ENCODE measurements around the gene ARHGAP17.

GRCh38 chr16:24733787-24734422 lies 4.5 kb downstream of the TNRC6A start:
- PRO-cap, 7 experiments: no peak in any of the 7 experiments
- RAMPAGE, long total RNA, 2 experiments: no peak in any of the 2 experiments

DNA sequence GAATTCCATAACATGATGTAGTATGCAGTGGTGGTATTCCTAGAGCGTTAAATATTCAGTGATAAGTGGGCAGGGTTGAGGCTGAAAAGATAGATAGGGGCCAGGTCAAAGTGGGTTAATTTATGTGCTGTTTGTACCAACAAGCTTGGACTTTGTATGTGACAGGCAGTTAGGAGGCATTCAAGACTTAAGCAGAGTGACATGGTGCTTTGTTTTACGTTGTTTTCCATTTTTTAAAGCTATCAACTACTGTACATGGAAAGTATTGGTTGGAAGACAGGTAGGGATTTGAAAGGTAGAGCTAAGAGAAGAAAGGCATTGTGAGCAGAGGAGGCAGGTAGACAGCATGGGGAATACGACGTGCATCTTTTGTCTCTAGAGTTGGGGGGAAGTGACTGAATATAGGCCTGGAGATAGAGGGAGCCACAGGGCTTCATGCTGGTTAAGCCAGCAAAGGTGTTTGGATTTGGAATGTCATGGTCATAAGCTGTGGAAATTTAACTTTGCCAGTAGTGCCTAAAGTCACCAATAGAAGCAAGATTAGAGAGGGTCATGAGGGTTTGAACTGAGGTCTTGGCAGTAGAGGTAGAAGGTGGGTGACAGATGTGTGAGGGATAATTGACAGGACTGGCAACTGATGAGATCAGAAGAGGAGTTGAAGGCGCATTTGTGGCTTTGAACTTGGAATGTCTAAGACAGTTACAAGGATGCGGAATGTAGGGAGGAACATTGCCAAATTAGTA lies 29.9 kb downstream of the TNRC6A start:
- PRO-cap, 7 experiments: no peak in any of the 7 experiments
- RAMPAGE, long total RNA, 2 experiments: no peak in any of the 2 experiments

- PRO-cap, 7 experiments: no peak in any of the 7 experiments
- RAMPAGE, long total RNA, 2 experiments: no peak in any of the 2 experiments
These were observed 7.0 kb upstream of the SLC5A11 start for GRCh38 chr16:24838574-24839344.

- PRO-cap, 7 experiments: no peak in any of the 7 experiments
- RAMPAGE, long total RNA, 2 experiments: no peak in any of the 2 experiments
These were observed 8.1 kb downstream of the SLC5A11 start for GRCh38 chr16:24853834-24854293.

DNA sequence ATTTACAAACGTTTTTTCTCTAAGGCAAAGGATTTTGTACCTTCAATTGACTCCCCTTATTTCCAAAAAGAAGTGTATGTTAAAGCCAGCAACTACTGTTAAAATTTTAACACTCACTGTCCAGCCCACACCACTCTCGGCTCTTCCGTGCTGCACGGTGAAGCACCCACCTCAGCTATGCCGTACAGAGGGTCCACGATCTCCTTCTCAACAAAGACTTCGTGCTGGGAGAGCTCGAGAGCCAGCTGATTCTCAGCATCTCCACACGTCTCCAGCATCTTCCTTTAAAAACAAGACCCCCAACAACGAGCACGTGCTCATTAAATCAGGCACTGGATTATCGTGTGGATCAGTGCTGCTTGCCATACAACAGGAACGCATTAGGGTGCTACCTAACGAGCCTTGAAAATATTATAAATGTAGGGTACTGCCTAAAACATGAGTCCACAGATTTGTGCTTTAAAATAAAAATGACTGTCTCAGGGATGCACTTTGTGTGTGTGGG lies 46.6 kb downstream of the ARHGAP17 start:
- PRO-cap, 7 experiments: no peak in any of the 7 experiments
- RAMPAGE, long total RNA, 2 experiments: no peak in any of the 2 experiments

DNA sequence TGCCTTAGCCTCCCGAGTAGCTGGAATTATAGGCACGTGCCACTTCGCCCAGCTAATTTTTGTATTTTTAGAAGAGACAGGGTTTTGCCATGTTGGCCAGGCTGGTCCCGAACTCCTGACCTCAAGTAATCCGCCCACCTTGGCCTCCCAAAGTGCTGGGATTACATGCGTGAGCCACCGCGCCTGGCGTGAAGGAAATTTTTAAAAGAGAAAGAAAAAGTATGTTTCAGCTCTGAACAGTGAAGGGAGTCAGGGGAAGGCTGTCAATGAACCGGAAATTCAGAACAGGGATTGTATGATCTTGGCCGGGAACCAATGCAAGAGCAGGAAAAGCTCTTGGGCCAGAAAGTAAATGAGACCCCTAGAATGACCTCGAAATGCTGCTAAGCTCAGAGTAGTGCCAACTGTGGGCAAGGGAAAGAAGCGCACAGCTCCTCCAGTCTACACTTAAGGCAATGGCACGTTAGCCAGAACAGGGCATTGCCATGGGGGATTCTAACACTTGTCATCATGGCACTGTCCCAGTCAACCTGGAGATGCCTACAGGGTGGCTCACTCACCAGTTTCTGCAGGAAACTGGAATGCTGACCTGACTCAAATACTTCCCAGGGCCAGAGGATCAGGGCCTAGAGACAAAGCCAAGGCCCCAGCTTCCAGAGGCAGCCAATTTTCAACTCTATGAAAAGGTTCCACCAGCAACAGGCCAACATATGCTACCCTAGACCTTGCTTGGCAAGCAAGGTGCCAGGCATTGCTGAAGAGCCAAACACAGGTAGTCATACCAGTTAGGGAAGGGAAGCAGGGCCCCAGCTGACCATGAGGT lies 35.1 kb downstream of the ARHGAP17 start:
- PRO-cap, 7 experiments: no peak in any of the 7 experiments
- RAMPAGE, long total RNA, 2 experiments: no peak in any of the 2 experiments

DNA sequence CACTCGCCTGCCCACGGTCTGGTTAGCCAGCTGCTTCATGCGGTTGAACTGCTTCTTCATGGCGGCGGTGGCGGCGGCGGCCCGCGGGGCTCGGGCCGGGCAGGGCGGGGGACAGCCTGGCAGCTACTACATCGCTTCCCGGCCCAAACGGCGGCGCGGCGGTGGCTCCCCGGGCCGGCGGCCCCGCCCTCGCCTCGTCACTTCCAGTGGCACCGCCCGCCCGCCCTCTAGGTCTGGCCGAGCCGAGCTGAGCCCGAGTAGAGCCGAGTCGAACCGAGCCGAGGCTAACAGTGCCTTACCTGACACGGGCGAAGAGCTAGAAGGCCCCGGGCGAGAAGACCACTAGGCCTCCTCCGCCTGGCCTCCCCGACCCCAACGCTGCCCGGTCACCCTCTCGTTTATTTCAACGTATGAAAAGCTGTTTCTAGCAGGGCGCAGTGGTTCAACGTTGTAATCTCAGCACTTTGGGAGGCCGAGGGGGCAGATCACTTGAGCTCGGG lies at the start of gene ARHGAP17:
TSS of gene ARHGAP17 (minus strand) at position 168 of the 500 bp plus-strand sequence.
- PRO-cap, 7 experiments: peak in 7 of 7 experiments; most common plus-strand start position 260 of the sequence (in 7); most common minus-strand start position 155 of the sequence (in 7)
- RAMPAGE, long total RNA, 2 experiments: no peak in any of the 2 experiments

GRCh38 chr16:25063704-25064345 lies 47.7 kb upstream of the LCMT1 start:
- PRO-cap, 7 experiments: peak in 1 of 7 experiments; most common minus-strand start chr16:25063938 (in 1)
- RAMPAGE, long total RNA, 2 experiments: no peak in any of the 2 experiments

- PRO-cap, 7 experiments: no peak in any of the 7 experiments
- RAMPAGE, long total RNA, 2 experiments: no peak in any of the 2 experiments
These were observed 1.2 kb upstream of the LCMT1 start for GRCh38 chr16:25110291-25110720.

- PRO-cap, 7 experiments: no peak in any of the 7 experiments
- RAMPAGE, long total RNA, 2 experiments: no peak in any of the 2 experiments
These were observed 10.9 kb downstream of the ZKSCAN2 start for GRCh38 chr16:25246656-25247291.

DNA sequence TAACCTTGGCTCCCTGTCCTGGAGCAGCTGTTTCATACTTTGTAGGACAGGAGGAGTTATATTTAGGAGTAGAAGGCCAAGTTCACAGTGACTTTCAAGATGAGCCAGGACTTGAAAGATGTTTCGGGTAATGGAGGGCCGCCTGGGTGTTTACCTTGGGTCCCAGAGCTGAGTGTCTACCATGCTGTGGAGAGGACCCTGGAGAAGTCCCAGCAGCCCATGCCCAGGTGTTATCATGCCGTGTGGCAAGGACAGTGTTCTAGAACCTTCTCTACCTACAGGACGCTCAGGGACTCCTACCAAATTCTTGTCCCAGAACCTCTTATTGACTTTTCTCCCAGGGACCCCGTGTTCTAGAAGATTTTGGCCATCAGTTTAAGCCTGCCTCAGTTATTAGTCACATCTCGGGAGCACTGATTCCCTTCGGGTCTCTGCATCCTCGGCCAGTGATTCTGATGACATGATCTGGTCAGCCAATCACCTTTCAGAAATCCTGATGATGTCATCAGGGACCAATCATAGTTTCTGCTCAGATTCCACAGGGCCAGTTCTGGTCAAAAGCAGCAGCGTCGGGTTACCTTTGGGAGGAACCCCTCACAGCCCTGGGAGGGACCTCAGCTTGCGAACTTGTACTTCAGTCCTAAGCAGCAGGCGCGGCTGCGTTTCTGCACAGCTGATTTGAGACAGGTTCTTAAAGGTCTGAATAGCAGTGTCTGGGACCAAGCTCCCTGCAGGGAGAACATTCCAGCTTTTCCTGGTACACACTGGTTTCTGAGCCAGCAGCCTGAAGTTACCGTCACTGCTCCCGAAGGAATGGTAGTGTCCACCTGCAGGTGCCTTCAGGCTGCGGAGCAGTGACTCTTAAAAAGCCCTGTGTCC lies 13.8 kb downstream of the KDM8 start:
- PRO-cap, 7 experiments: no peak in any of the 7 experiments
- RAMPAGE, long total RNA, 2 experiments: no peak in any of the 2 experiments

GRCh38 chr16:27258066-27258796 lies 10.3 kb downstream of the NSMCE1 start:
- PRO-cap, 7 experiments: peak in 1 of 7 experiments; most common plus-strand start chr16:27258537 (in 1); most common minus-strand start chr16:27258353 (in 1)
- RAMPAGE, long total RNA, 2 experiments: no peak in any of the 2 experiments

DNA sequence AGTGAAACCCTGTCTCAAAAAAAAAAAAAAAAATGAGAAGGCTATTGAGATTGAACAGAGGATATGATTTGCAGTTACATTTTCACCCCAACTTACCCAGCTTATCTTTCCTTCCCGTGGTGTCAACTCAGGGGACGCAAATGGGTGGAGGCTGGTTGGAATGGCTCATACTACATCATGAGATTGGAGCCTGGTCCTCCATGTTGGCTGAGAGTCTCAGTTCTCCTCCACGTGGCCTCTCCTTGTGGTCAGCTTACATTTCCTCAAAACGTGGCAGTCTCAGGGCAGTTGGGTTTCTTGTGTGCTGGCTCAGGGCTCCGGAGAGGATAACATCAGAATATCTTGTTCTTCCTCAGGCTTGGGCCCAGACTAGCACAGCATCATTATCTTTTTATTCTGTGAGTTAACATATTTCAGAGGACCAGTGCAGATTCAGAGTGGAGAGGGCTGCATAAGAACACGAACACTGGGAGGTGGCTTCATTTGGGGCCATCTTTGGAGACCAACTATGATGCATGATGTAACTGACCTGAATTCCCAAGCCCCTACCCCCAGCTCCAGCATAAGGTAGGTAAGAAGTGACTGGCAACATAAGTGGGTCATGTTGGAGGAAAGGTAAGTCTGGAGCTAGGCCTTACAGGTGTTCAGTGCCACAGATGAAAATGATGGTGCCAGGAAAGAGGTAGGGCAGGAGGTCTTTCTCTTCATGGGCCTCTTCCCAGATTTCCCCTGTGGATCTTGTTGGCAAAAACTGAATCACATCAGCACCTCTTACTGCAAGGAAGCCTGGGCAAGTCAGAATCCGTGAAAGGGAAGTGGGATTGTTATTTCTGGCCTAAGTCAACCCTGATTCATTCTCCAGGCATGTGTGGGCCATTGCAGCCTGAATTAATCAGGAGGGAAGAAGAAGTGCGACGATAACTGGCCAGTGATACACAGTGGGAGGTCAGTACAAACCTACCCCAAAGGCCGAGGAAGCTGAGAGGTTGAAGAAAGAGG lies 17.5 kb upstream of the NSMCE1 start:
- PRO-cap, 7 experiments: no peak in any of the 7 experiments
- RAMPAGE, long total RNA, 2 experiments: no peak in any of the 2 experiments

GRCh38 chr16:27342815-27343363 lies 29.1 kb downstream of the IL4R start:
- PRO-cap, 7 experiments: no peak in any of the 7 experiments
- RAMPAGE, long total RNA, 2 experiments: no peak in any of the 2 experiments

DNA sequence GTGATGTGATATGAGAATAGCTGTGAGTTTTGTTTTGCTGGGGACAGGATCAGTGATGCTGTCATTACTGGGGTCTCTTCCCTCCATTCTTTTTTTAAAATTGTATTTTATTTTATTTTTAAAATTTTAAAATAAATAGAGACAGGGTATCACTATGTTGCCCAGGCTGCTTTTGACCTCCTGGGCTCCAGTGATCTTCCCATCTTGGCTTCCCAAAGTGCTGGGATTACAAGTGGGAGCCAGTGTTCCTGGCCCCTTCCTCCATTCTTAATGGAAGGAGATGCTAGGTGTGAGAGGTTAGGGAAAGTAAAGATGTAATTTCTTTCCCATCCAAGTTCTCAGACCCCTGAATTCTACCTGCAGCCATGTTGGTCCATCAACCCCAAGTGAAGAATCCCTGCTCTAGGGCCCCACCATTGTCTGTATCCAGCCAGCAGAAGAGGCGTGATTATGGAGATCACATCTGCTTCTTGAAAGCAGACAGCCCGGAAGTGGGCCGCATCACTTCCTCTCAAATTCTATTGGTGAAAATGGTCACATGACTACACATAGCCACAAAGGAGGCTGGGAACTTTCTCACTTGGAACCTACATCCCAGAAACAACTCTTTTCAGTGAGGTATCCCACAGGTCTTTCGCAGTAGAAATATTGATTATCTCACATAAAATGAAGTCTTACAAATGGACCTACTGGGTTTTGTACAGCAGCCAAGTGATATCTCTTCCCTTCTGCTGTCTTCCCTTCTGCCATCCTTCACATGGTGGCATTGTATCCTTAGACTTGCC lies 40.0 kb downstream of the IL4R start:
- PRO-cap, 7 experiments: no peak in any of the 7 experiments
- RAMPAGE, long total RNA, 2 experiments: no peak in any of the 2 experiments

- PRO-cap, 7 experiments: no peak in any of the 7 experiments
- RAMPAGE, long total RNA, 2 experiments: no peak in any of the 2 experiments
These were observed 47.7 kb downstream of the IL21R start for GRCh38 chr16:27449452-27450277.

GRCh38 chr16:27575423-27575944 lies 25.5 kb downstream of the KATNIP start:
- PRO-cap, 7 experiments: peak in 5 of 7 experiments; most common plus-strand start chr16:27575775 (in 1); most common minus-strand start chr16:27575652 (in 5)
- RAMPAGE, long total RNA, 2 experiments: no peak in any of the 2 experiments

GRCh38 chr16:27763509-27763911 lies 213.6 kb downstream of the KATNIP start:
- PRO-cap, 7 experiments: no peak in any of the 7 experiments
- RAMPAGE, long total RNA, 2 experiments: no peak in any of the 2 experiments

DNA sequence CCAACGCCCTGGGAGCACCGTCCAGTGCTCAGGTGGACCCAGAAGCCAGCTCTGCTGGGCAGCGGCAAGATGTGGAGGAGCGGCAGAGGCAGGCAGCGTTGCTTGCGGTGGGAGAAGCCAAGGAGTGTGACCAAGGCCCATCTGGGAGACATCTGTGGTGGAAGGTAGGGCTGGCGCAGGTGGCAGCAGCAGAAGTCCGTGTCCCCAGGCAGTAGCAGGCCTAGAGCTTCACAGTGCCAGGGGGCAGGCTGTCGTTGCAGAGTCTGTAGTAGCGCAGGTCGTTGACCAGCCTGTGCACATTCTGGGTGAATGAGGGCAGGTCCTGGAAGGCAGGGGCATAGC lies 34.8 kb upstream of the GSG1L start:
- PRO-cap, 7 experiments: no peak in any of the 7 experiments
- RAMPAGE, long total RNA, 2 experiments: no peak in any of the 2 experiments

DNA sequence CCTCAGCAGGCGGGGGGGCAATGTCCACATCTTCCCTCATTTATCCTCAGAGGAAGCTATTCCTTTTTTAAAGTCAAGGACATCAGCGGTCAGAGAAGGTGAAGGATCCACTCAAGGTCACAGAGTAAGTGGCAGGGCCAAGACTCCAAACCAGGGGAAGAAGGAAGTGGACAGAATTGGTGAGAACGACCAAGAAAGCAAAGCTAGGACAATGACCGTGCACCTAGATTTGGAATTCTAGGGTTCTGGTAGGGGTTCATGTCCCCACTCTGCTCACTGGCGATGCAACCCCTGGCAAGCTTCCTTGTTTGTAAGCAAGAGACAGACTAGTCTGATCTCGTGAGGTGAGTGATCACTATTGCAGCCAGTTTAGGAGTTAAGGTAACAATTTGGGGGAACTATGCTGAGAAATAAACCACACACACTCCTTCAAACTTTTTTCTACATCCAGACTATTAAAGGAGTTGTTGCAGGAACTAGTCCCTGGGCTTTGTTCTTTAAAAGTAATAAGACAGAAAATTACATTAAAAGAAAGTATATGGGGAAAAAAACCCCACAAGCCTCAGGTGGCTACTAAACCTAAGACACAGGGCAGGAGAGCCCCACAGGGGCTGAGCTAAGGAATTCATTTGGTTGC lies 48.1 kb downstream of the XPO6 start:
- PRO-cap, 7 experiments: no peak in any of the 7 experiments
- RAMPAGE, long total RNA, 2 experiments: no peak in any of the 2 experiments

All from ovary (tissue), 7 donors.